ENCODE measurements around the gene WNK4.

GRCh38 chr17:42407945-42408572 is 15.0 kb downstream of the CAVIN1 start:
- PRO-cap: no peak

- PRO-cap: unidirectional peak, plus-strand start at chr17:42457070
Observed at GRCh38 chr17:42456363-42457172, 2.1 kb upstream of the ATP6V0A1 start.

GRCh38 chr17:42508952-42509906 is 26.8 kb upstream of the NAGLU start:
- PRO-cap: no peak

- PRO-cap: no peak
Observed at GRCh38 chr17:42553865-42554147, 1.1 kb downstream of the HSD17B1 start.

GRCh38 chr17:42563644-42563843 is 1.6 kb downstream of the COASY start:
- PRO-cap: no peak

DNA sequence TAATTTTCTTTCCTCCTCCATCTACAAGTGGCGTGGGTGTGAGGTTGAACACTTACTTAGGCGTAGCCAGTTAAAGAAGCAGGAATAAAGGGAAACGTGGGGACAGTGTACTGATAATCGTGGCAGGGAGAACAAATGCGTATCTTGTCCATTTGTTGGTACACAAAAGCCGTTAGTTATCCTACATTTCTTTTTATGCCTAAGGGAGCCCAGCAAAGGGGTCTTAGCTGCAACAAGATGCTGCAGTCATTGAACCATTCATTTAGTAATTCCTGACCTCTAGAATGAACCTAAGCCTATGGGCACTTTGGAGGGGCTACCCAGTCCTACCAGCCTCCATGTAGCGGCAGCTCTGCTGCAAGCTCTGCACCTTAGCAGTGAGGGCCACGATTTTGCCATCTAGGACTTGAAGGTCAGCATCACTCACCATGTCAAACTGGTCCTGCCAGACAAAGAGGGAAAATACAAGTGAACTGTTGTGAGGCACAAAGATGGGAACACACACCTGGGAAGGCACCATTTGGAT is 3.7 kb downstream of the PSMC3IP start:
- PRO-cap: no peak

GRCh38 chr17:42673413-42674770 is 2.9 kb downstream of the PLEKHH3 start:
- PRO-cap: no peak

GRCh38 chr17:42674771-42675875 is 1.7 kb downstream of the PLEKHH3 start:
- PRO-cap: unidirectional peak, plus-strand start at chr17:42675146; unidirectional peak, plus-strand start at chr17:42675170

DNA sequence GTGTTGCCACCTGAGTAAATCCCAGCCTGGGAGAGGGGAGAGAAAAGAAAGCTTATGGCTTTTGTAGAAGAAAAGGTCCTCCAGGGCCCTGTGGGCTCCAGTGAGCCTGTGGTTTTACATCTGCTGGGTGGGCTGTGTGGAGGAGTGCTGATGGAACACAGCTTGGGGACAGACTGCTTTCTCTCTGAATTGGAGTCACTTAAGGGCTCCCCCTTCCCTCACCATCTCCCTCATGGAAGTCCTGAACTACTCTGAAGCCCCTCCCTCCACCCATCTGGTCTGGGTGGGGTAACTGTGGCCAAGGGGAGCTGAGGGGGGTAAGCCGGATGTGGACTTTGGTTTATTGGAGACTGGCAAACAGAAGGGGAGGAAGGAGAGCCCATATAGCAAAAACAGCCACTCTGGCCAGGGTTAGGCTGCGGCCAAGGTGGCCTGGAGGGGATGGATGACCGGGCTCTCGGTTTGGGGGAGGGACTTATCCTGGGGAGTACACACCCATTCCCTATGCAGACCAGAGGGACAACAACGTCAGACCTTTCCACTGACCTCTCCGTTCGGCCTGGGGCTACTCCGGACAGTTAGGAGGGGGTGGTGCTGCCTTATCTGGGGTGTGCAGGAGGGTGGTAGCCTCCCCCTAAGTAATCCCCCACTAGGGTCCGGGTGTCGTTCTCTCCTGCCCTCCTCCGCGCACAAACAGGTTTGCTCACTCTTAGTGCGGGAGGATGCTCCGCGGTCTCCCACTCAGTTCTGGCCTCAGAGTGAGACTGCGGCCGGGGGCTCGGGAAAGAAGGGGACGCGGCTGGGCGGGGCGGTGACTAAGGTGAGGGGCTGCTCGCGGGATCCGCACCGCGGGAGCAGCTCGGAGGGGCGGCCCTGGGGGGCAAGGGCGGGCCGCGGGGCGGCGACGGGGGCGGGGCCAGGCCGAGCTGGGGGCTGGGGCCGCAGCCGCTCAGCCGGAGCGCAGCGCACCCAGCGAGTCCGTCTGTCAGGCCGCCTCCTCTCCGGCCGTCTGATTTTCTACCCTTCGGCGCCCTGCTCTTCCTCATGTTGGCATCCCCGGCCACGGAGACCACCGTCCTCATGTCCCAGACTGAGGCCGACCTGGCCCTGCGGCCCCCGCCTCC is at the start of gene WNK4:
Gene WNK4 (plus strand): TSS at position 956 of the 1,124 bp plus-strand sequence.
- PRO-cap: unidirectional peak, plus-strand start at position 975 of the sequence

DNA sequence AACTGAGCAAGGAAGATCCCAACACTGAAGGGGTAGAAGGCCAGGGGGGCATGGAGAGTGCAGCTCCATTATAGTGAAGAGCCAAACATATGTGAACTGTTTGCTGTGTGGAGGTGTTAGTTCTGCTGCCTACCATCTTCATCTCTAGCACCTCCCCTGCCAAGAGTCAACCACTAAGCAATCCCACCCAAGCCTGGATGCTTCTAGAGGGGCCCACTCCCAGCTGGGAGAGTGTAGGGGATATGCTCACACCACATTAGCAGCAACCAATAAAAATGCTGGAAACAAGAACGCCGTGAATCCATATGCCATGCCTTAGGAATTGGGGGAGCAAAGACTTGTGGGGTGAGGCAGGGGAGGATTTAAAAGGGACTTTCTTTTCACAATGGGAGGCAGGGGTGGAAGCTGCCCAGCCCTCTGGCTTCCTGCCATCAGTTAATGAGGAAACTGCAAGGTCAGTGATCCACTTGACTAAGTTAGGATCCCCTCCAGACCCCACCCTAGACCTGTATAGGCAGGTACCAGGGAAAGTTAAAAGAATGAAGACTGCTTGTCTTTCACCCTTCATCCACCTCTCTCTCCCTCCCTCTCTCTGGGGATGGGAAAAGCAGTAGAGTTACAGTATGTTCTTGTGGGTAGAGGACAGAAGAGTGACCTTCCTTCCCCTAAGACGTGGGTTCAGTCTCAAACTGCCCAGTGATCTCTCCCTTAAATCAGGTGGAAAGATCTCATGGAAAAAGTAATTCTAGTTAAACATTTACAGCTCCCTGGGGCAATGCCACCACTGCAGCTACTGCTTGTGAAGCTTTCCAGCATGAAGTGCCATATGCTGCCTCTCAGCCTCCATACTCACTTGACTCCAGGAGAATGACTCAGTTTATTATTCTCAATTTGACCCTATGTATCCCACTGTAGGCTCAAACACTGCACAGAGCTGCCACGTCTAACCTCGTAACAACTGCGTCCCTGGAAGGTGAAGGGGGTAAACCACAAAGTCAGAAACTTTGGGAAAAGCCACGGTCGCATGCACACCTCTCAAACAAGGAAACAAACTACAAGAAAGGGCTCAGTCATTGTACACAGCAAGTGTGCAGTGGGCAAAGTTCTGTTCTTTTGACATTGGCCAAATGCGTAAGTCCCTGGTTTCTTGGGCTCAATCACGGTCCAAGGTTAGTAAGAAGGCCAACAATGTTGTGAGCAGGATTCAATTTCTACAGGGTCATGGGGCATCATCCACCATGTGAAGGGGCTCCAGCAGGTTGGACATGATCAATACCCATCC is 1.3 kb downstream of the COA3 start:
- PRO-cap: bidirectional peak, plus-strand start at position 825 of the sequence, minus-strand start at position 594 of the sequence

GRCh38 chr17:42806718-42806959 is 8.0 kb downstream of the CNTD1 start:
- PRO-cap: no peak

DNA sequence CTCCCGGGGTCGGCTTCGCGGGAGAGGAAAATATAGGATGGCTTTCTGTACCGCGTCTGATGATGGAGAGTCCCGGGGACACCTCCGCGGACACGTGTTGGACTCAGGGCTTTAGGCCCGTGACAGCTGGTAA is 480 bp downstream of the PSME3 start:
- PRO-cap: no peak

GRCh38 chr17:42865505-42865833 is 14.5 kb downstream of the AOC3 start:
- PRO-cap: no peak

GRCh38 chr17:42898393-42898786 is 2.2 kb upstream of the G6PC1 start:
- PRO-cap: no peak

DNA sequence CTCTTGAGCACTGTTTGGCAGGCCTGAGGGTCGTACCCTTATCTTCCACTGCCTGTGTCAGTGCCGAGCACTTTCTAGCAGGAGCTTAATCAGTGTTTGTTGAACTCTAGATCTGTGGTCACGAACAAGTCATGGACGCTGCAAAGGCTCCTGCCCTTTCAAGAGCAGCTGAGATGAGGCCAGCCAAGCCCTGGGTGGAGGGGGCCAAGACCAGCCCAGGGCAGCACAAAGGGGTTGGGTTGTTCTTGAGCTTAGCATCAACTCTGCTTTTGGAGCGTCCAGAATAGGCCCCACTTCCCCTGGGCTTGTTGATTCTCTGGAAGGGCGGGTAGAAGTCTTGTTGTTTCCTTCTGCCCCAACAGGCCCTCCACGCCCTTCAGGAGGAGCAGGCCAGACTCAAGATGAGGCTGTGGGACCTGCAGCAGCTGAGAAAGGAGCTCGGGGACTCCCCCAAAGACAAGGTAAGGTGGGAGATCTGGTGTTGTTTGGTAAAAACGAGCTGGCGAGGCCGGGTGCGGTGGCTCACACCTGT is 5.3 kb downstream of the IFI35 start:
- PRO-cap: no peak

- PRO-cap: no peak
Observed at GRCh38 chr17:43017758-43018476, 4.3 kb downstream of the VAT1 start.

- PRO-cap: no peak
Observed at GRCh38 chr17:43166035-43167147, 4.6 kb upstream of the NBR1 start.

GRCh38 chr17:43210453-43211346 is 975 bp upstream of the TMEM106A start:
- PRO-cap: no peak

- PRO-cap: no peak
Observed at GRCh38 chr17:43246453-43246791, 18.0 kb upstream of the CCDC200 start.

DNA sequence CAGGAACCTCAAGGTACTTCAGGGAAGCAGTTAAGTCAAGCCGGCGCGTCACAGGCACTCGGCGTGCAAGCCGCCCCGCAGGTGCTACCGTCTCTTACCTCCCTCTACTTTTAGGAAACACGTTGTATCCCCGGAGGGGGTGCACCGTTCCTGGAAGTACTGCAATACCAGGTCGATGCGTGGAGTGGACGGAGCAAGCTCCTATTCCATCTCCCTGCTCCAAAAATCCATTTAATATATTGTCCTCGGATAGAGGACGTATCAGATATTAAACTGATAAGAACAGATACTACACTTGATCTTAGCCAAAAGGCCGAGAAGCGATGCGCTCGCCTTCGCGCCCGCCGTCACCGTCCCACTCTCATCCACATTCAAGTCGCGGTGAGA is 61.7 kb upstream of the CCDC200 start:
- PRO-cap: no peak

Measured in Metastatic Lung Carcinoma in the Adrenal Gland (tissue), 1 donor.